Spleen (tissue), 7 donors: ENCODE results near the gene MFSD4A.

- PRO-cap, 4 experiments = no peak in any of the 4 experiments
- RAMPAGE, long total RNA, 4 experiments = no peak in any of the 4 experiments
Measured at GRCh38 chr1:203692344-203693727, 66.2 kb downstream of the ATP2B4 start.

GRCh38 chr1:203699926-203700439, 65.0 kb upstream of the LAX1 start:
- PRO-cap, 4 experiments = no peak in any of the 4 experiments
- RAMPAGE, long total RNA, 4 experiments = no peak in any of the 4 experiments

DNA sequence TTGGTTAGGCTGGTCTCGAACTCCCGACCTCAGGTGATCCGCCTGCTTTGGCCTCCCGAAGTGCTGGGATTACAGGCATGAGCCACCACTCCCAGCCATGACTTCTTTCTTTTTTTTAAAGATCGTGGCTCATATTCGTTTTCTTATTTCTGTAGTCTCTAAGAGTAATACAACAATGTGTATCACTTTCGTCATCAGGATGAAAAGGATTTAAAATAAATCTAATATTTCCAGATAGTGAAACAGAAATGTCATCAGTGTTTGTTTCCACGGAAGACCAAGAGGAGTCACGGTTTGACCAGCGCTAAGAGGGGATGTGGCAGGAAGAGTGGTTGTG, 8.2 kb downstream of the SOX13 start:
- PRO-cap, 4 experiments = no peak in any of the 4 experiments
- RAMPAGE, long total RNA, 4 experiments = no peak in any of the 4 experiments

GRCh38 chr1:204145707-204146047, 6.2 kb downstream of the ETNK2 start:
- PRO-cap, 4 experiments = peak in 4 of 4 experiments; most common plus-strand start chr1:204145832 (in 3)
- RAMPAGE, long total RNA, 4 experiments = no peak in any of the 4 experiments

DNA sequence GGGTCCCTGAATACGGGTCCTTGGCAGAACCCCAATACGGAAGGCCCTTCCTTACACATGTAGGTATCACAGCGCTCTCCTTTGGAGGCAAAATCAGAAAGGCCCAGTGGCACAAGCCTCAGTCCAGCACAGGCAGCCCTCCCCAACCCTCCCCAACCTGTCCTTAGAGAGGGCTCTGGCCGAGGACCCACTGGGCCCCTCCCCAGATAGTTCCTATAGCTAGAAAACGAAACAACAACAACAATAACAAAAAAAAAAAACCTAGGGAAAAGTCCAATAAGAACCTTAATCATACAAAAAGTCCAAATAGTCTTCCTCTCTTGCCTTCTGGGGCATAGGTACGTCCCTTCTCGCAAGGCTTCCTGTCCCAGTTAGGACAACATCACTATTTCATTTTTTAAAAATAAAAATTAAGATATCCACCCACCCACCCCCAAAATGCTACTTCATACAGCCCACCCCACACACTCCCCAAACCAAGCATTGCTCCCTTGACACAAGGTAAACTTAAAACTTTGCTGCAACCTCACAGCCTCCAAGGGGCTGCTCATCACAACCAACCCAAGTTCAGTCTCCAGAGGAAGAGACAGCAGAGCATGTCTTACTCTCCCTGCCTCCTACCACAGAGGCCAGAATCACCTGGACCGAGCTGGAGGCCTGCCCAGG, 12.6 kb upstream of the PPP1R15B start:
- PRO-cap, 4 experiments = no peak in any of the 4 experiments
- RAMPAGE, long total RNA, 4 experiments = no peak in any of the 4 experiments

GRCh38 chr1:204426092-204426344, 14.4 kb upstream of the PPP1R15B start:
- PRO-cap, 4 experiments = no peak in any of the 4 experiments
- RAMPAGE, long total RNA, 4 experiments = no peak in any of the 4 experiments

DNA sequence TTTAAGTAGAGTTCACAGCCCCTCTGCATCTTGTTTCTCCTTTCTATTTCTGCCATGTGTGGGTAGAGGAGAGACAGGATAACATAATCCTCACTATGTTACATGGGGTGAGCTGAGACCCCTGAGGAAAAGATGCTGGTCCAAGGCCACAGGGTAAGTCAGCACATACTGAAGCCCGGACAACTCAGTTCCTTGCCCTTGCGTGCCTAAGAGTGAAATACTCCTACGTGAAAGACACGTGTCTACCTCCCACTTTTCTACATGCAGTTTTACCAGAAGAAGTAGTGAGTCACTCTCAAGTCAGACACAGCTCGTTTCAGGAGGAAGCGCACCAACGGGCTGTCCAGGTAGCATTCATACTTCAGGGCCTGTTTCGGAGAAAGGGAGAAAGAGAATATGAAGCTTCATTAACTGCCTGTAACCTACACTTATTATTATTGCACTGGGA, 32.2 kb upstream of the PPP1R15B start:
- PRO-cap, 4 experiments = no peak in any of the 4 experiments
- RAMPAGE, long total RNA, 4 experiments = no peak in any of the 4 experiments

- PRO-cap, 4 experiments = peak in 2 of 4 experiments; most common plus-strand start chr1:204481371 (in 1); most common minus-strand start chr1:204481221 (in 1)
- RAMPAGE, long total RNA, 4 experiments = no peak in any of the 4 experiments
Measured at GRCh38 chr1:204480439-204481542, 13.8 kb downstream of the PIK3C2B start.

GRCh38 chr1:204495062-204495160, 306 bp upstream of the PIK3C2B start:
- PRO-cap, 4 experiments = no peak in any of the 4 experiments
- RAMPAGE, long total RNA, 4 experiments = no peak in any of the 4 experiments

GRCh38 chr1:204677875-204678081, 7.8 kb downstream of the LRRN2 start:
- PRO-cap, 4 experiments = peak in 2 of 4 experiments; most common minus-strand start chr1:204677983 (in 2)
- RAMPAGE, long total RNA, 4 experiments = no peak in any of the 4 experiments

DNA sequence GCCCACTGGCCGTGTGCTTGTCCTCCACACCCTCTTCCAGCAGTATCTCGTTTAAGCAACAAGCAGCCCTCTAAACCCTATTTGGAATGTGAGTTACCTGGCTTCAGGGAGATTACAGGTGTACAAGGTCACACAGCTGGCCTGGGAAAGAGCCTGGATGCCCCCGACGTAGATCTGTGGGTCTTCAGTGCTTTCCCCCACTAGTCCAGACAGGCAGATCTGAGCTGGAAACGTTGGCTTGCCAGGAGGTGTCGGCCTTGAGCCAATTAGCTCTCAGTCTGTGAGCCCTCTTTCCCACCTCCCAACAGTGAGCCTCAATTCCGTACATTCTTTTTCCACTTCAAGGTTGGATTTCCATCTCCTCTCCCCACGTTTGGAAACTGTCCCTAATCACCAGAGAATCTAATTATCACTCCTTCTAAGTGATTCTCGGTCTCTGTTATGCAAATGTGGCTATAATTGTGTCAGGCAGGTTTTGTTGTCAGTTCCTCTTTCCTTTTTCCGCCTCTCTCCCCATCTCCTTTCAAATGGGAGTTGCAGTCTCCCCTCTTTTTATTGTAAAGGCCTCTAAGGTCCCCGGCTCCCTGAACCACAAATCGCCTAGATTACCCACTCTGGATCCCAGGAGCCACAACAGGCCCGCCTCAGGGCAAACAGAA, 29.3 kb upstream of the LRRN2 start:
- PRO-cap, 4 experiments = no peak in any of the 4 experiments
- RAMPAGE, long total RNA, 4 experiments = no peak in any of the 4 experiments

GRCh38 chr1:205262073-205262762, 34.5 kb downstream of the TMCC2 start:
- PRO-cap, 4 experiments = no peak in any of the 4 experiments
- RAMPAGE, long total RNA, 4 experiments = no peak in any of the 4 experiments

- PRO-cap, 4 experiments = no peak in any of the 4 experiments
- RAMPAGE, long total RNA, 4 experiments = no peak in any of the 4 experiments
Measured at GRCh38 chr1:205301731-205302305, 19.7 kb downstream of the NUAK2 start.

DNA sequence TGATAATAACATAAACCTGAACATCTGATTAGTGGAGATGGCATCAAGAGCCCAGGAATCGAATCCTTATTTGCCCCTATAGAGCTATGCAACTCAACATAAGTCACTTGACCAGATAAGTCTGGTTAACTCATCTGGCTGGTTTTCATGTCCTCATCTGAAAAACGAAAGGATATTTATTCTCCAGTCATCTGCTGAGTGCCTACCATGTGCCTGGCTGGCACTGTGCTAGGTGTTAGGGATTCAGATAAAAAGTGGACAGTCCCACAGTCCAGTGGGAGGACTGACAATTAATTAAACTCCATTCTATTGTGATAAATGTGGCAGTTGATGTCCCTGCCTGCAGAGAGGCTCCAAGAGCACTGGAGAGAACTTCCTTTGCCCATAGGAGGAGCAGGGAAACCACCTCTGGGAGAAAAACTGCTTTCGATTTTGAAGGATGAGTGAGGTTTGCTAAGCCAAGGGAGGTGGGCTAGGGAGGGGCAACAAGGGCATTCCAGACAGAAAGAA, 5.4 kb downstream of the NUAK2 start:
- PRO-cap, 4 experiments = no peak in any of the 4 experiments
- RAMPAGE, long total RNA, 4 experiments = no peak in any of the 4 experiments

DNA sequence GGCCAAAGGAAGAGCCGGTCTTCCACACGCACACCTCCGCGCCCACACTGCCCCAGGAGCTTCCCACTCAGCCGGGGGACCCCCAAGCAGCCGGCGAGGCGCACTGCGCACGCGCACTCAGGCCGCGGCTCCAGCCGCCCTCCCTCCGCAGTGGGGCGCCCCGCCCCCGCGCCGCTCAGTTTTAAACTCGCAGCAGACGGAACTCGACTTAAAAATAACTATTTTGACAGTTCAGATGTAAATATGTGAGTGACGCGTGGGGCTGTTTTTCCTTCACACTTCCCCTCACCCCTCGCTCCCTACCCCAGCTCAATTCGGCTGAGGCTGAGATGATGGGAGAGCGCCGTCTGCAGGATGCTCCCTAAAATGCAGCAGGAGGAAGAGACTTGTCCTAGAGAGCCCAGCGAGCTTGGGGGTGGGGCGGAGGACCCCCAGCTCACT, 8.8 kb upstream of the LEMD1 start:
- PRO-cap, 4 experiments = no peak in any of the 4 experiments
- RAMPAGE, long total RNA, 4 experiments = no peak in any of the 4 experiments

DNA sequence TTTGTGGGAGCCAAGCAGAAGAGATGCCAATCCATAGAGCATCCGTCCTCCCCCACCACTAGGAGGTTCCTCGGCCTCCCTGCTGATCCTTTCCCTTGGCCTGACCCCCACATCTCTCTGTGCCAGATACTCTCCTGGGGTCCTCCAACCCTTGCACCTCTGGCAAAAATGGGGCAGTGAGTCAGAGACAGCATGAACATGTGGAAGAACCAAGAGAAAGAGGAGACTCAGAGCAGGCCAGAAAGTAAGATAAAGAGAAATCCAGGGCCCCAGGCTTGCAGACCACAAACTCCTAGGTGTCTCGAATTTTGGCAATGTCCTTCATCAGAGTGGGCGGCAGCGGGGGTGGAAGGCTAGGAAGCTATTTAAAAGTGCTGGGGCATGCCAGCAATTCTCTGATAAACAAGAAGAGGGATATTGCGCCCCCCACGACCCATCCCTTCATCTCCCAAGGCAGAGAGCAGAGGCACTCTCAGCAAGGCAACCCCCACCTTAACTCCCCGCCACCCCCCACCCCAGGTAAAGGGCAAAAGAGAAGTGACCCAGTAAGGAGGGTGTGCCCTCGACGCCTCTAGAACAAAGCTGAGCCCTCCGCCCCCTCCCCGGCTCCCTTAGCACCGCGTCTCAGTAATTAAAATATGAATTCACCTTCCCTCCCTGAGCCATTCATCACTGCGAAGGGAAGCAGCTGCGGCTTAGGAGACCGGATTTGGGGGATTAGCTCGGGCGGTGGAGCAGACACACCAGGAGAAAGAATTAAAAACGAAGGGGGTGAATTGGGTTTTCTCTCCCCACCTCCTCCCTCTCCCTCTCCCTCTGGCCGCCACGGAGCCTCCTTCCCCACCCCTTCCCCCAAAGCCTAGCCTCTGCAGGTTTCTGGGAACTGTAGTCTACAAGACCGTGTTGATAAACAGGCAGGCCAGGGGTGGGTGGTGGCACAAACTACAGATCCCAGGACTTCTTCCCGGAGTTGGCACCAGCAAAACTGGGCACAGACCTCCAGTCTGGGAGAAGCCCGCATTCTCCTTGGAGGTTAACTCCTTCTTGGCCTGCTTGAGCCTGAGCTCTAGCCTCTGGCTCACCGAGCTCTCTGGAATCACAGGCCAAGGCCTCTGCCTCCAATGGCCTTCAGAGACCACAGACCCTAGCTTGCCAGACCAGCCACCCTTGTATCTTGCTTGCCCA, 11.1 kb downstream of the BLACAT1 start:
- PRO-cap, 4 experiments = no peak in any of the 4 experiments
- RAMPAGE, long total RNA, 4 experiments = no peak in any of the 4 experiments

GRCh38 chr1:205505030-205505654, 673 bp downstream of the CDK18 start:
- PRO-cap, 4 experiments = no peak in any of the 4 experiments
- RAMPAGE, long total RNA, 4 experiments = no peak in any of the 4 experiments

DNA sequence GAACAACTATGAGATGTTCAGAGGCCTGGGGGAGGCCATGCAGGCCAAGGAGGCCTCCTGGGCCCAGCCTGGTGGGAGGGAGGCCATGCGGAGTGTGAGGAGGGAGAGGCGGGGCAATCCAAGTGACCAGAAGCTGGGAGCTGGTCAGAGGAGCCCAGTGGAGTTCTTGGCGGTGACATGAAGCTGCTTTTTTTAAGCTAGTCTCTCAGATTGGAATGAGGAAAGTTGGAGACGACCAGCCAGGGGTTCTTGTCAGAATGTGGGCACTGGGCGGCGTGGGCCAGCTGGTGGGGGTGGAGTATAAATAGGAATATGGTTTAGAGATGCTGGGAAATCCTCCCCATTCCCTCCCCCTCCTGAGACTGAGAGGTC, 8.0 kb downstream of the CDK18 start:
- PRO-cap, 4 experiments = peak in 4 of 4 experiments; most common plus-strand start position 157 of the sequence (in 4)
- RAMPAGE, long total RNA, 4 experiments = no peak in any of the 4 experiments

DNA sequence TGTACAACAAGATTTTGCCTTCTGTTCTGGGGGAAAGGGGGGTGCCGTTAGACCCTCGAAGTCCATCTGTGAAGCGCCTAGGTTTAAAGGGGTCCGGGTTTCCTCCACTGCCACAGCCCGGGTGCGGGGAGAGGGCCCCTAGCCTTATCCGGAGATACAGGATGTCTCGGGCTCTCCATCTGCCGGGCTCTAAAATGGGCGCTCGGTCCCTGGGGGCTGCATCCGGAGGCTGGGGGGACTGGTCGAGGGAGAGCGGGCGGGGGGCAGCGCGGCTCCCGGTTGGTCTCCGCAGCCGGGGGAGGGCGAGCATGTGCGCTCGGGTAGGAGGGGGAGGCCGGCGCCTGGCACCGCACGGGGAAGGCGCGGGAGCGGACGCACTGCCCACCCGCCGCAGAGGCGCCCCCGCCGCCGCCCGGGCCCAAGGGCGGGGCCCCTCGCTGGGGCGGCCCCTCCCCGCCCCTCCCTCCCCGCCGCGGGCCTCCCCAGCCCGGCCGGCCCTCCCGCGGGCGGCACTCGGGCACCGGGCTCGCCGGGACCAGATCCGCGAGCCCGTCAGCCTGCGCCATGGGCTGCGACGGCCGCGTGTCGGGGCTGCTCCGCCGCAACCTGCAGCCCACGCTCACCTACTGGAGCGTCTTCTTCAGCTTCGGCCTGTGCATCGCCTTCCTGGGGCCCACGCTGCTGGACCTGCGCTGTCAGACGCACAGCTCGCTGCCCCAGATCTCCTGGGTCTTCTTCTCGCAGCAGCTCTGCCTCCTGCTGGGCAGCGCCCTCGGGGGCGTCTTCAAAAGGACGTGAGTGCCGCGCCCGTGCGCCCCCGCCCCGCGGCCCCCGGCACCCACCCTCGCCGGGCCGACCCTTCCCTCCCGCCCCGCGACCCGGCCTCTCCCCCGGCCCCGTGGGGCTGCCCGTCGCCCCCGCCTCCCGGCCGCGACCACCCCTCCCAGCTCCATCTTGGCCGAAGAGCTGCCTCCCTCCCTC, at the start of gene MFSD4A:
Gene MFSD4A (plus strand): TSS at position 509 of the 981 bp plus-strand sequence.
- PRO-cap, 4 experiments = peak in 1 of 4 experiments; most common plus-strand start position 520 of the sequence (in 1); most common minus-strand start position 414 of the sequence (in 1)
- RAMPAGE, long total RNA, 4 experiments = no peak in any of the 4 experiments

DNA sequence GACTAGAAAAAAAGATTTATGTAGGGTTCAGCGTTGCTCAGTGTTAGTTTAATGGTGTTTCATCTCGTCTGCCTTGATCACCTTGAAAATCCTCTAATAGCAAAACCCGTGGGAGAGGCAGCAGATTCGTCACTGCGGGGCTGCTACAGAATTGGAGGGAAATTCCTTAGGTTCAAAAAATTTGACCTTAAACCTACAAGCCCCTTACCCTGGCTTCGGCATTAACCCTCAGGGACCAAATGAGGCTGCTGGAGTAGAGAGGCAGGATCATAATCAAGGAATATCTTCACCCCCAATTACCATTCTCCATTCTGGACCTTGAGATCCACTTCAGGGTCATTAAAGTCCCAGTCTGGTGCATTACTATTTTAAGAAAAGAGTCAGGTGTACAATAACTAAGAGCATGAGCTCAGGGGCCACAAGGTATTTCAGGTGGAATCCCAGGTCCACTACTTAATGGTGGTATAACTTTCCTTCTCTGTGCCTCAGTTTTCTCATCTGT, 561 bp upstream of the NUCKS1 start:
- PRO-cap, 4 experiments = no peak in any of the 4 experiments
- RAMPAGE, long total RNA, 4 experiments = no peak in any of the 4 experiments